Cardiac atrium fibroblast (primary cell): ENCODE measurements around the genes UBE2Z, B4GALNT2, DLX4 and PDK2.

GRCh38 chr17:48908348-48909517, at the start of gene UBE2Z:
TSS of gene UBE2Z (plus strand) at chr17:48908407.
- RAMPAGE, long total RNA: no peak

- RAMPAGE, long total RNA: no peak
These were observed 1.5 kb downstream of the UBE2Z start for GRCh38 chr17:48909622-48910143.

DNA sequence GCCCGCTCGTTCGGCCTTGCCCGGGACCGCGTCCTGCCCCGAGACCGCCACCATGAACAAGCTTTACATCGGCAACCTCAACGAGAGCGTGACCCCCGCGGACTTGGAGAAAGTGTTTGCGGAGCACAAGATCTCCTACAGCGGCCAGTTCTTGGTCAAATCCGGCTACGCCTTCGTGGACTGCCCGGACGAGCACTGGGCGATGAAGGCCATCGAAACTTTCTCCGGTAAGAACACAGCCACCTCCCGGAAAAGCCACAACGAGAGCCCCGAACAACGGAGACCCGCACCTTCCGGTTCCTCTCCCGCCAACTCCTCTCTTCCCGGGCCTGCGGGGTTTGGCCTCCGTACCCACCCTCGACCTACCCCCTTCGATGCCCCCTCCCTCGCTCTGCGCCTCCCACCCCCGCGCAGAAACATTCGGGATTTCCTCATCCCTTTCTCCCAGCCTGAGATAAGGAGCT, 541 bp downstream of the IGF2BP1 start:
- RAMPAGE, long total RNA: no peak

DNA sequence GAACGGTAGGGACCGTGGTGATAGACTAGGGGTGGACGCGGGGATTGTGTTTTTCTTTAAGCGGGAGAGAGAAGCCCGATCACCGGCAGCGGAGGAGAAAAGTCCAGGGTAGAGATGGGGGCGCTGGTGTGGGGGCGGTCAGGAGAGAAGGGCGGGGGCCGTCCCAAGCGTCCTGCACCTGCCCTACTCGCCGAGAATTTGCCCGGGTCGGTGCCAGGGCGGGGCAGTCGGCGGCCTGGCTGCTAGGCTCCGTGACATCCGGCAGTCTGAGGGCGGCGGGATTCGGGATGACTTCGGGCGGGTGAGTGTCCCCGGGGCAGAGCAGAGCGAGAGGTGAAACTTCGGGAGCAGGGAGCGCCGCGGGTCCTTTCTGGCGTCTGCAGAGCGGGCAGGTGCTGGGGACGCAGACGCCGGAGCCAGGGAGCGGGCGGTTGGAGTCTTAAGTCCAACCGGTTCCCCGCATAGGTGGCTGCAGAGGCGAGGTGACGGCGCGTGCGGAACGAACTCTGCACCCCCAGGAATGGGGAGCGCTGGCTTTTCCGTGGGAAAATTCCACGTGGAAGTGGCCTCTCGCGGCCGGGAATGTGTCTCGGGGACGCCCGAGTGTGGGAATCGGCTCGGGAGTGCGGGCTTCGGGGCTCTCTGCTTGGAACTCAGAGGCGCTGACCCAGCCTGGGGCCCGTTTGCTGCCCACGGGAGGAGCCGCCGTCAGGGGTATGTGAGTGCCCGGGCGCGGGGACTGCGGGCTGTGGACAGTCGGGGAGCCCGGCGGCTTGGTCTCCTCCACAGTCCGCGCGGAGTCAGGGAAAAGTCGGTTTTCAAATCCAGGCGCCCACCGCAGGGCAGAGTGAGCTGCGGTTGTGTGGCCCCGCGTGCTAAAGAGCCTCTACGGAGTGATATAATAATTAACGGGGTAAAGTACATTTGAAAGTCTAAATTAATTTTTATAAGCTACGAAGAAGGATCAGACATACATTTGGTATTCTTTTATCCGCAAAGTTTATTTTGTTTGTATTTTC, at the start of gene B4GALNT2:
Gene B4GALNT2 (plus strand): TSS at position 264 of the 1,019 bp plus-strand sequence.
- RAMPAGE, long total RNA: no peak

DNA sequence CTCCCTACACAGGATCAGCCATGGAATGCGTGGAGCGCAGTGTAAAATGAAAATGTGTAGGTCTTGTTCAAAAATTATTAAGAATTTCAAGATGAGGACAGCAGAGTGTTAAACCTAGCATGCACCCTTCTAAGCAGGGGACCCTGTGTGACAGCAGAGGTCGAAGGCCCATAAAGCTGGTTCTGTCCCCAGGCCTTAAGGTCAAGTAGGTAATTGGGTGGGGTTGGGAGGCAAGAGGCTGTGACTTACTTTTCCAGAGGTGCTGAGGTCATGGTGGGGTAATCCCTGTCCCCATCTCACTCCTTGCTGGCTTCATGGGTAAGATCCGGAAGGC, 9.2 kb downstream of the GNGT2 start:
- RAMPAGE, long total RNA: no peak

- RAMPAGE, long total RNA: no peak
These were observed 3.2 kb downstream of the ABI3 start for GRCh38 chr17:49213609-49214261.

GRCh38 chr17:49218758-49219974, 8.7 kb downstream of the ABI3 start:
- RAMPAGE, long total RNA: no peak

DNA sequence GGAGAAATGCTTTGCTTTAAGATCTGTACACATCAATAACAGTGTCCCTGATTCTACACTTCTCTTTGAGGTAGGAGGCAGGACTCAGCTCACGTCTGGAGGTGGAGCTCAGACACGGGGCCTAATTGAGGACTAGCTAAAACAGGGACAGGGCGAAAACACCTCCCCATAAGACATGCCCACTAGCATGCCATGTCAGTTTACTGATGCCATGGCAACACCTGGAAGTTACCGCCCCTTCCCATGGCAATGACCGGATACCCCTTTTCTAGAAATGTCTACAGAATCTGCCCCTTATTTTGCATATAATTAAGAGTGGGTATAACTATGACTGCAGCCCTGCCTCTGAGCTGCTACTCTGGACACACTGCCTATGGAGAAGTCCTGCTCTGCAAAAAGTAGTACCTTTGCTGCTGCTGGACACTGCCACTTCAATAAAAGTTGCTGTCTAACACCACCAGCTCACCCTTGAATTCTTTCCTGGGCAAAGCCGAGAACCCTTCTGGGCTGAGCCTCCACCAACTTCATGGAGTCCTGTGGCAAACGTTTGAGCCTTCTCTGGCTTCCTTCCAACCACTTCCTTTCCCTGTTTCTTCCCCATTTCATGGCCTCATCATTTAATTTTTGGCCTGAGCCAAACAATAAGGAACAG, 21.1 kb downstream of the PHB1 start:
- RAMPAGE, long total RNA: no peak

DNA sequence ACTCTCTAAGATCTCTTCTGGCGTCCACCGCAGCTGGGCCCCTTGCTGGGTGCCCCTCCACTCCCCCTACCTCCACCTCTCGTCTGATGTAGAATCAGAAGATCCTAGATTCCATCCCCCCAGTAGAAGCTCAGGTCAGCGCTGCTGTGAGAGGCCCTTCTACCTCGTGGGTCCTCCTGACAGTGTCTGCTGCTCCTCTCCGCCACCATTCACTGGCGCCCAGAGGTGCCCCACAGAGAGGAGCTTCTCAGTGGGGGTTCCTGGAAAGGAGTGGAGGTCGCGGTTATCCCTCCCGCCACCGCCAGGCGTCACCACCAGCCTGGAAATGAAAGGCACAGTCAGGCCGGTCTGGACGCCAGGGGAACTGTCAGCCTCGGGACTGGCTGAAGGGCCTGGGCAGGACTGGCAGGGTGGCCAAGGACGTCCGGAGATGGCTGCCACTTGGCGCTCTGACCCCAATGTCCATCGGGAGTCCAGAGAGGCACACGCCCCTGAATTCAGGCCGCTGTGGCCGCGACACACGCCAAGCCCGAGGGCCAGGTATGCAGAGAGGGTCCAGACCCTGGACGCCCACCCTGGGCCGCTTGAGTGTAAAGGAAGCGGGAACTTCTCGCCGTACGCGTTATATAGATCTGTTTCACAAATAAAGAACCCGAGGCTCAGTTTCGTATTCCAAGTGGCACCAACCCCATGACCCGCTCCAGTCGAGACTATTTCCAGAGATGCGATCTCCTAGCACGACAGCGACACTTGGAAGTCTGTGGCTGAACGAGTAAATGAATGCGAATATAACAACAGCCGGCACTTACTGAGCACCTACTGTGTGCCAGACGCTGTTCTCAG, 7.7 kb upstream of the NXPH3 start:
- RAMPAGE, long total RNA: no peak

- RAMPAGE, long total RNA: no peak
These were observed 3.8 kb downstream of the SLC35B1 start for GRCh38 chr17:49704060-49704308.

- RAMPAGE, long total RNA: no peak
These were observed 8.1 kb upstream of the SLC35B1 start for GRCh38 chr17:49715573-49716499.

GRCh38 chr17:49740734-49742037, 22.7 kb downstream of the FAM117A start:
- RAMPAGE, long total RNA: no peak

DNA sequence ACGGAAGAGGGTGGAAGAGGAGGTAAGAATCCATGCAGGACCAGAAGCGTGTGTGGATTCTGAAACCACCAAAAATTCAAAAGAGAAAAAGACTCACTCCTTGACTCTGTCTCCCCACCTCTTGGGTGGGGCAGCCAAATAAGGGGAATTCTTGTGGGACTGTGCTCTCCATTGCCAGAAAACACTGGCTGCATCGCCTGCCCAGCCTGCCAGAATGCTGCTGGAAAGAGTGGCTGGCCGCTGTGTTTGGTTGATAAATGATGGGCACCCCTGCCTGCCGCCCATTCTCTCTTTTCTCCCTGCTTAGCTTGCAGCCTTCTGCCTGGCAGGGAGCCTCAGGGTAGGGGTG, 11.6 kb upstream of the KAT7 start:
- RAMPAGE, long total RNA: no peak

GRCh38 chr17:49787337-49787795, 1.1 kb upstream of the KAT7 start:
- RAMPAGE, long total RNA: no peak

DNA sequence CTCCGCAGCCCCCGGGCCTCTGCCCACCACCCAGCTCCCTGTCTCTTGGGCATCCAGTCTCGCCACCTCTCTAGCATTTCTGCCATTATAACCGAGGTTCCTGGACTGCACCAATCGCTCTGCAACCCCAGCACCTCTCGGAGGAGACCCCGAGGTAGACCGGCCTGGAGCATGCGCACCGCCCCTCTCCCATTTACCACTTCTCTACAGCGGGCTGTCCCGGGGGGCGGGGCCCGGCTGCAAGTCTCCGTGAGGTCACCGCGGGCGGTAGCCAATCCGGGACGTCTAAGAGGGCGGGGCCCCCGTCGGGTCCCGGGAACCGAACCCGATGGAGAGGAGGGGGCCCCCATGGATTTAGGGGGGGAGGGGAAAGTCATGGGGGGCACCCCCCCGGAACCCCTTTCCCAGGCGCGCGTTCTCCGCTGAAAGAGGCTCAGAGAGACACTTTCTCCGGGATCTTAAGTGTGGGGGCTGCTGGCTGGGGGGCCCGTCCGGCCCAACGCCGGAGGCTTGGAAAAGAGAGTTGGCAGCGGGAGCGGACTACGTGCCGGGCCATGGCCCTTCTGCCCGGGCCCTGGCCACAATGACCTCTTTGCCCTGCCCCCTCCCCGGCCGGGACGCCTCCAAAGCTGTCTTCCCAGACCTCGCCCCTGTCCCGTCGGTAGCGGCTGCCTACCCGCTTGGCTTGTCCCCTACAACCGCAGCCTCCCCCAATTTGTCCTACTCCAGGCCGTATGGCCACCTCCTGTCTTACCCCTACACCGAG, at the start of gene DLX4:
Gene DLX4 (plus strand): TSS at position 305 of the 766 bp plus-strand sequence.
- RAMPAGE, long total RNA: no peak

DNA sequence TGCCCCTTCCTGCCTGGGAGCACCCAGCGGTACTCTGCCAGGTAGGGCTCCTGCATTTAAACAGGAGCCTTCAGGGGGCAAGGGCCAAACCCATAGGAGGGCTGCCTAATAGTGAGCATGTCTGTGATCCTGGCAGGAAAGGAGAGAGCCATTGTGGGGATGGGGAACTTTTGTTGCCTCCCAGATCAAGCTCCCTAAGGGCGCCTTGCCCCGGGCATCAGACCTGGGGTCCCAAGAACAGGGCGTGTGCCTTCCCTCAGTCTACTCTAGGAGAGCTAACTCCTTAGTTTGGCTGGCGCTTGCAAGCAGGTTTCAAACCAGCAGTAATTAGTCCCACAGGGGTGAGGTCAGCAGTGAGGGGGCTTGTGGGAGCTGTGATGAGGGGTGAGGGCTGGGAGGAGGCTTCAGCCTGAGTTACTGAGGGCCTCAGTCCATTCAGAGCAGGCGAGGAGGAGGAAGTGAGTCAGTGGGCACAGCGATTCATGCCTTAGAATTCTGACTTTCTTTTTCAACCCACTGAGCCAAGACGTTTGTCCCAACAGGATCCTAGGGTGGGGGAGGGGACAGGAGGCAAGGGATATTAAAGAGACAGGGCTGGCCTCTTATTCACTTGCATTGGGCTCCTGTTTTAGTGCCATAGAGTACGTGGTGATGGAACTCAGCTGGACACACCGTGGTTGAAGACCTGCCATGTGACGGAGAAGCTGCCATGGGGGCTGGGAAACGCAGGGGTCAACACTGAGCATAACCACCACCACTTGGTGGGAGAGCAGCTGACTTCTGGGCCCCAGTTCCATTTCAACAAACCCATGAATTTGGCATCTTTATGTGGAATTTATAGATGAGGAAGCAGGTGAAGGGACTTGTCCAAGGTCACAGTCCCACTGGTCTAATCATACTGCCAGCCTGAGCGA, 8.4 kb upstream of the ITGA3 start:
- RAMPAGE, long total RNA: no peak

GRCh38 chr17:50052165-50052880, 3.6 kb upstream of the ITGA3 start:
- RAMPAGE, long total RNA: no peak

- RAMPAGE, long total RNA: no peak
These were observed 1.8 kb downstream of the ITGA3 start for GRCh38 chr17:50057596-50058219.

- RAMPAGE, long total RNA: no peak
These were observed 18.6 kb upstream of the PDK2 start for GRCh38 chr17:50076445-50077076.

DNA sequence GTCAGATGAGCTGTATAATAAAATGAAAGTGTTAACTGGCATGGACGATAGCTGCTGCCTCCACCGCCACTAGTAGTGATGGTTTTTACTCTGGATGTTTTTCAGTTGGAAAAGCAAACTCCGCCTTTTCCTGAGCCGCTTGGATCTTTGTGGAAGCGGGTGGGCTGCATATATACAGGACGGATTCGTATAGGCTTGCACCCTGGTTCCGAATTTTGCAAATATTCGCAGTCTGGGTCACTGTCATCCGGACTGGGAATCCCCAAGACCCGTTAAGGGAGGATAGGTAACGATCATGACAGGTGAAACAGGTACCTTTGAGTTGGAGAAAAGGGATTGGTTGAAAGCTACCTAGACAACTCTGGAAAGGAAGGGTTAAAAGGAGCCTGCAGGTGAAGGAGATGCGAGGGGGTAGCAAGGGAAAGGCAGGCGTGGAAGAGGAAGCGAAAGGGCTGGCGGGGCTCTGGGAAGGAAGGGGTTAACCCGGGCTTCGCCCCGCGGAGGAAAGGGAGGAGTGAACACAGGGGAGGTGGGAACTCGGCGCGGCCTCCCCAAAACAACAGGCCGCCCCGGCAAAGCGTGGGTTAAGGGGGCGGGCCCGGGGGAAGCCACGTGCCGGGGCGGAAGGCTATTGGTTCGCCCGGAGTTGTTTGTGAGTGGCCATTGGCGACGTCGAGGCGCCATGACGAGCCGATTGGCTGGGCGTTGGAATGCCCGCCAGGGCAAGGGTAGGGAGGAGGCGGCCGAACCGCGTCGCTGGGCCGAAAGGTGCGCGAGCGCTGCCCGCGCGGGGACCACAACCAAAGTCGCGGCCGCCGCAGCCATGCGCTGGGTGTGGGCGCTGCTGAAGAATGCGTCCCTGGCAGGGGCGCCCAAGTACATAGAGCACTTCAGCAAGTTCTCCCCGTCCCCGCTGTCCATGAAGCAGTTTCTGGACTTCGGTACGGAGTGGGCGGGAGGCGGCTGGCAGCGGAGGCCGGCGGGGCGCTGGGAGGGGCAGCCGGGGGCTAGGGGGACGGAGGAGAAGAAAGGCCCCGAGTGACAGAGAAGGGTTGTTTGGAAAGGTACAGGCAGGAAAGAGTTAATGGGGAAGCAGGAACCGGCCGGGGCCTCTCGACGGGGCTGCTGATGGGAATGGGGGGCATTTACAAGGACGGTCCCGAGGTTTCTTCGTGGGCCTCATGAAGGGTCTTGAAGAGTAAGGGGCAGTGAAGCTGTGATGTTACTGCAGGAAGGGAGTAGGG, at the start of gene PDK2:
Gene PDK2 (plus strand): TSS at position 739 of the 1,244 bp plus-strand sequence.
- RAMPAGE, long total RNA: start-site peak on the plus strand centred at position 759 of the sequence, 66 bp wide, 113 and 138 reads in 2 replicates